HTERT-HM (cell line): ENCODE results near the genes SLC22A18, OSBPL5 and OR52J3.

- RRBS: no CpG with 5 or more reads among the region's 15 CpGs
Observed at GRCh38 chr11:2886534-2887036, 1.0 kb upstream of the CDKN1C start.

DNA sequence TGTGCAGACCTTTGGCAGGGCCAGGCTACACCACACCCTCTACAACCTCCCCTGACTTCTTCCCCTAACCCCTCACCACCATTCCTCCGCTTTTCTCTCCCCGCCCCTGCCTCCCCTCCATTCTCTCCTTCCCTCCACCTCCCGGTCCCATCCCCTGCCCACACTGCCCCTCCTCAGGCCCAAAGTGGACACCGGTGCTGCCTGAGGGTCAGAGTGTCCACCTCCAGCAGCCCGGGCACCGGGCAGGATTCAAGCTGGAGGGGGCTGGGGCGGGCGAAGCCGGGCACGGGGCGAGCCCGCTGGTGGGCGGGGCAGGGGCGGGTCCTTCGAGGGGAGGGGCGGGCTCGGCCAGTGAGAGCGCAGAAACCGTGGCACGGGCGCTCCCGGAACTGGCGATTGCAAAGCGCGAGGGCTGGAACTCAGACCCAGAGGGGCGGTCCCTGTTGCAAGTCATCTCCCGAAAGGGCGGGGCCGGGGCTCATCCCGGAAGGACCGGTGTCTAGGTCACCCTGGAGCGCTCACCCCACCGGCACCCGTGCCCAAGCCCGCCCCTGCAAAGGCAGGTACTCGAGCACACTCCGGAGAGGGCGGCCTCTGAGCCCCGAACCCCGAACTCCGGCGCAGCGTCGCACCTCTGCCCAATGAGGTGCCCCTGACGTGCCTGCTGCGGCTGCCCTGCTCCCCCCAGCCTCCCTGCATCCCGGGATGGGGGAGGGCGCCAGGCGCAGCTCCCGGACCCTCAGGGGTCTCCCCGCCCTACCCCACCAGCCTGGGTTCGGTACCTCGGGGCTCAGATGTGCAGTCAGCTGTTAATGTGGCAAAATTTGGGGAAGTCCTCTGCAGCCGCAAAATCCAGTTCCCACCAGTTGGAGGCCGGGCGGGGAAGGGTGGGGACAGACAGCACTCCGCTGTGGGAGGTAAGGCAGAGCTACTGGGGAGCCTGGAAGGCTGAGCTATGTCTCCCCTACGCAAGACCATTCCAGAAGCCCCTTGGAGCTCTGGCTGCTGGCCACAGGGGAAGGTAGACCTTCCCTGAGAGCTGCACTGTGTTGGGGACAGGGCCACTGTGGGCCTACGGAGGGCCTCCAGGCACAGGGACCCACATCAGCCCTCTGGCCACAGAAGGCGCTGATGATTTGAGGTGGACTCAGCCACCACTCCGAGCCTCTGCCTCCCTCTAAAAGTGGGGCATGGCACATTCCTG is at the start of gene SLC22A18:
Gene SLC22A18, plus strand, starts transcription at position 477 of the 1,204 bp plus-strand sequence.
- RRBS: 2% methylated on average over 31 of the region's 61 CpGs

GRCh38 chr11:2927314-2927966 is 1.8 kb downstream of the PHLDA2 start:
- RRBS: no CpG with 5 or more reads among the region's 13 CpGs

DNA sequence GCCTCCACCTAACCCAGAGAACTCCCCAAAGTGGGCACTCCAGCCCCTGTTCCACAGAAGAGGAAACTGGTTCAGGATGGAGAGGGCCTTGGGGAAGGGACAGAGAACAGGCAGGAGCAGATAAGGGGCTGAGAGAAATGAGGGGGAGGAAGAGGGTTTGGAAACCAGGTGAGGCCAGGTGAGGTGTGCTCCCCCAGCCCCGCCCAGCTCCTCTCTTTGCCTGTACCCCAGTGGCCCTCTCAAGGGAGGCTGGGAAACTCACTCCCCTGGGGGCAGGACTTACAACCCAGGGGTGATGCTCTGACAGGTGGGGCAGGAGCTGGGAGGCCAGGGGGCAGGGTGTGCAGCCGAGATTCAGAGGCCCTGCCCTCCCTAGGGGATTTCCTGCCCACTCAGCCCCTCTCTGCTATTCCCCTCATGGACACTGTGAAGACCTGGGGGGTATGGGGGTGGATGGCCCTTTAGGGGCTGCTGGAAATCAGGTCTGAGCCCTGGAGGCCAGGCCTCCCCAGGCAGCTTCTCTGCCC is 2.4 kb upstream of the PHLDA2 start:
- RRBS: no CpG with 5 or more reads among the region's 2 CpGs

- RRBS: no CpG with 5 or more reads among the region's 33 CpGs
Observed at GRCh38 chr11:2944452-2945318, 15.5 kb upstream of the PHLDA2 start.

GRCh38 chr11:3001514-3002074 is 9.5 kb upstream of the NAP1L4 start:
- RRBS: no CpG with 5 or more reads among the region's 9 CpGs

- RRBS: no CpG with 5 or more reads among the region's 12 CpGs
Observed at GRCh38 chr11:3036911-3037405, 20.3 kb downstream of the CARS1 start.

GRCh38 chr11:3130706-3131000 is 34.5 kb downstream of the OSBPL5 start:
- RRBS: 96% methylated on average over 2 of the region's 7 CpGs

GRCh38 chr11:3164586-3165750 is at the start of gene OSBPL5:
Gene OSBPL5, minus strand, starts transcription at chr11:3165310.
- RRBS: 1% methylated on average over 59 of the region's 110 CpGs

GRCh38 chr11:3797688-3798337 is 459 bp upstream of the NUP98 start:
- RRBS: no CpG with 5 or more reads among the region's 38 CpGs

- RRBS: no CpG with 5 or more reads among the region's 2 CpGs
Observed at GRCh38 chr11:3834364-3834577, 6.5 kb downstream of the RHOG start.

GRCh38 chr11:3837489-3838196 is 3.1 kb downstream of the RHOG start:
- RRBS: no CpG with 5 or more reads among the region's 4 CpGs

GRCh38 chr11:3854119-3854764 is 1.2 kb upstream of the STIM1 start:
- RRBS: no CpG with 5 or more reads among the region's 12 CpGs

DNA sequence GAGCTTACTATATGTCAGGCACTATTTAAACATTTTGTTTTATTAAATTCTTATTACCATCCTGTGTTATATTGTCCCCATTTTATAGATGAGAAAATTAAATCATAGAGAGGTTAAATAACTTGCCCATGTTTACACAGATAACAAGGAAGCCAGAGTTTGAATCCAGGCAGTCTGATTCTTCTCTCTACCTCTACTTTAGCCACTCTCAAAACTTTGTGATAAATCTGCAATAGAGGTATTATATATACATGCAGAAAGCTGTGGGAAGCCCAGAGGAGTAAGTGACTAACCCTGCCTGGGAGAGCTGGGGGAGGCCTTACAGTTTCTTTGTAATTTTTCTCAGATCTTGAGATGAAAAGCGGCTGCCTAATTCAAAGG is 4.8 kb downstream of the STIM1 start:
- RRBS: no CpG with 5 or more reads among the region's 1 CpG

DNA sequence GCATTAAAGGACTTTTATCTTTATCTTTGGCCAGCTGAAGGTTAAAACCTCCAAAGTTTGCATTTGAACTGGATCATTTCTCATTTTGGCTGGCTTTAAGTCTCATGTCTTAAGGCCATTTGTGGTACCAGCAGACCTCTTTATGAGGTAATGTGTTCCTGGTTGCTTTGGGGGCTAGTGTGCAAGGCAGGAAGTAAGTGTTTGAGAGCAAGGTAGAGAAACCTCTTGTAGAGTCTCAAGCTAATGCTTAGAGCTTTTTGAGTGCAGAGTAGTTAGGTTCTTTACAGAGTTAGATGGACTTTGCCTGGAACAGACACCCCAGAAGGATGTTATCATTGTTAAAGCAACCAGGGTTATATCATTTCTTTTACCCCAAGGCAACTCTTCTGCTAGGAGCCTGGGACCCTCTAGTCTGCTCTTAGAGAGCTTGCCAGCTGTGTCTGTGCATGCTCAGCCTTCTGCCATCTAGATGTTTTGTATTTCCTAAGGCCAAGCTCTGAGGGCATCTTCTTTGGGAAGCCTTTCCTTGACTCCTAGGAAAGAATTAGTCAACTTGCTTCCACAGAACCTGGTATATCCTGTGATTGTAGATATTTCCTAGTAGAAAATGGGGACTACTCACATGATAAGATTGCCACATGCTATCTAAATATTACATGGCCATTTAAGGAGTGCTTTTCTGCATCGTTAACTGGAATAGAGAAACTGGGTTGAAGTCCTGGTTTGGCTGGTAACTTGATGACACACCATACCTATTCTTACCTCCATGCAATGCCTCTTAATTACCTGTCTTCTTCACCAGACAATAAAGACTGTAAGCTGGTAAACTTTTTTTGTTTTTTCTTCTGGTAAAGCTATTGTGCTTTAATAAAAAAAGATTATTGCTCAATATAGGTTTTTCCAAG is 87.5 kb downstream of the STIM1 start:
- RRBS: no CpG with 5 or more reads among the region's 1 CpG

GRCh38 chr11:4094019-4094543 is 518 bp upstream of the RRM1 start:
- RRBS: 7% methylated on average over 7 of the region's 22 CpGs

DNA sequence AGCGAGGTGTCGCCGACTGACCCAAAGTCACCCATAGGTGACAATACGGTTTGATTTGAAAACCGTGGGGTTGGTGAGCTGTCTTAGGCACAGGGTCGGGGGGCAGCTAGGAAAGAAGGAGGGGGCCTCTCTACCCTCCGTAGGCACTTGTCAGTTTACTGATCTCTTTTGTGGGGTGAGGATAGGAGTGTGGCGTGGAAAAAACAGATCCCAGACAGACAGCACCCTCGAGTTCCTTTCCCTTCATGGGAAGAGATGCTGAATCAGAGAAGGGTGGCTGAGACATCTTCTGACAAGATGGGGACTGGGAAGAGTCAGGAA is 758 bp downstream of the RRM1 start:
- RRBS: no CpG with 5 or more reads among the region's 9 CpGs

- RRBS: 20% methylated on average over 1 of the region's 3 CpGs
Observed at GRCh38 chr11:5046122-5046668, at the start of gene OR52J3. Gene OR52J3, plus strand, starts transcription at chr11:5046526.

GRCh38 chr11:5383492-5383794 is 169 bp upstream of the OR51M1 start:
- RRBS: no CpG with 5 or more reads among the region's 2 CpGs